Sigmoid colon (tissue), 4 donors: ENCODE results near the genes GSTA3 and GCM1.

- PRO-cap: no peak
- RAMPAGE, long total RNA, 4 experiments: no peak in any of the 4 experiments
These were observed 349.4 kb downstream of the PKHD1 start for GRCh38 chr6:51737991-51738366.

DNA sequence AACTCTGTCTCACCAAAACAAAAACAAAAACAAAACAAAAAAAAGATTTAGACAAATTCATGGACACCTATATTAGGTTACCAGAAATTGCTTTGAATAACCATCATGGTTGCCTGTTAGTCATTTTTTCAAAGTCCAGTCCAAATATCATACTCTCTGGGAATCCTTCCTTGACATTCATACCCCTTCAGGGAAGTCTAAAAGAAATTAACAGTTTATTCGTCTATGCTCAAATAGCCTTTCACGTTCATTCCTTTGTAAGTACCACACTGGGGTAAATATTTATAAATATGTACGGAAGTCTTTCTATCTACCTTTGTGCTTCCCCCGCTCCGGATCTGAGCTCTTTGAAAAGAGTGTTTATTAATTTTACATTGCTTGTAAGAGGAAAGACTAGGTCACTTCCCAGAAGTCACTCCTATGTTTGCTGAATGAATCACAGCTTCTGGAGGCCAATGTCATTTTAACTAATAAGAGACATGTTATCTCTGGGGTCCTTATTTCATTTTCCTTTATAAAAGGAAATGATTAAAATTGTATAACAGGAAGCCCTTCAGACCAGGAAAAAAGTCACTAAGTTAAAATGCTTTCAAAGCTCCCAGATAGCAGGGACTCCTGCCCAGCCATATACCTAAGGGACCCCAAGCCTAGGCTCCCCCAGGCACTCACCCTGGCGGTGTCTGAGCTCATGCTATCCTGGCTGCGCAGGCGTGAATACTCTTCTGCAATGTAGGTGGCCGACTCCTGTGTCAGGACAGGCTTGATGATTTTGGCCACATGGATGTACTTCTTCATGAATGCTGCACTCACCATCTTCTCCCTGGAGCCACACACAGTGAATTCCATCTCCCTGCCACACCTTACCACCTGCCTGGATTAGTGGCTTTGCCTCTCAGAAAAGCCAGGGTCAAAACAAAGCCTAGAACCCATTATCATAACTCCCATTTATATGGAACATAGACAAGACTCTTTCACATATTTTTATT is 12.6 kb downstream of the MCM3 start:
- PRO-cap: no peak
- RAMPAGE, long total RNA, 4 experiments: no peak in any of the 4 experiments

GRCh38 chr6:52273571-52274009 is 11.0 kb downstream of the MCM3 start:
- PRO-cap: no peak
- RAMPAGE, long total RNA, 4 experiments: no peak in any of the 4 experiments

DNA sequence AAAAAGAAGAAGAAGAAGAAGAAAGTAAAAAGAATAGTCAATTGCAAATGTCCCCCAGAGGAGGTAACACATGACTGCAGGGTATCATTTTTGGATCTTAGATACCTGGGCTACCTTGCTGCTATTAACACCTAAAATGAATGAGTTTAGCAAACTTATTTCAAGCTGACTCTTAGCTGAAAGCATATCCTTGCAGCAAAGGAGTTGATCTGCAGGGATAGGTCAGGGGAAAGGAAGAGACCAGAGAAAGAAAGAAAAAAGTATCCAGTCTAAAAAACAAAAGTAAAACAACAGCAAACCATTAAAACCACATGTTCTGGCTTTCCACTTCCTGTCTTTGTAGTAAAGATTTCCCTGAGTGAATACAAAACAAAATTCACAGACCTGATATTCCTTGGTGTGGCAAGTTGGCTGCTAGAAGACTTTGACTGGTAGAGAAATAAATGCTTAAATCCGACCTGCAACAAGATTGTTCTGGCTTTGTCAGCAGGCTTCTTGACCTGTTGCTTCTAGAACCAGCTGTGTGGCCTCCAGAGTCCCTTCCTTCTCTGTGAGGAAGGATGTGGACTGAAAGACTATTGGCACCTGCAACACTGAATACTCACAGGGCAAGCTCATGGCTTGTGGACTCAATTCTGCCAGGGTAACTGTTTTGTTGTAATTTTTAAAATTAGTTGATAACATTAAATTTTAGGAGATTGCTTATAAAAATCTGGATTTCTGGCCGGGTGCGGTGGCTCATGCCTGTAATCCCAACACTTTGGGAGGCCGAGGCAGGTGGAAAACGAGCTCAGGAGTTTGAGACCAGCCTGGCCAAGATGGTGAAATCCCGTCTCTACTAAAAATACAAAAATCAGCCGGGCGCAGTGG is 23.5 kb upstream of the MCM3 start:
- PRO-cap: no peak
- RAMPAGE, long total RNA, 4 experiments: no peak in any of the 4 experiments

- PRO-cap: no peak
- RAMPAGE, long total RNA, 4 experiments: no peak in any of the 4 experiments
These were observed 28.2 kb upstream of the PAQR8 start for GRCh38 chr6:52333625-52334254.

- PRO-cap: no peak
- RAMPAGE, long total RNA, 4 experiments: no peak in any of the 4 experiments
These were observed 28.2 kb downstream of the PAQR8 start for GRCh38 chr6:52390021-52390741.

GRCh38 chr6:52491256-52492205 is 71.4 kb downstream of the EFHC1 start:
- PRO-cap: no peak
- RAMPAGE, long total RNA, 4 experiments: no peak in any of the 4 experiments

GRCh38 chr6:52518468-52518671 is 58.5 kb downstream of the TRAM2 start:
- PRO-cap: no peak
- RAMPAGE, long total RNA, 4 experiments: no peak in any of the 4 experiments

- PRO-cap: no peak
- RAMPAGE, long total RNA, 4 experiments: no peak in any of the 4 experiments
These were observed 54.2 kb downstream of the TRAM2 start for GRCh38 chr6:52522784-52523009.

DNA sequence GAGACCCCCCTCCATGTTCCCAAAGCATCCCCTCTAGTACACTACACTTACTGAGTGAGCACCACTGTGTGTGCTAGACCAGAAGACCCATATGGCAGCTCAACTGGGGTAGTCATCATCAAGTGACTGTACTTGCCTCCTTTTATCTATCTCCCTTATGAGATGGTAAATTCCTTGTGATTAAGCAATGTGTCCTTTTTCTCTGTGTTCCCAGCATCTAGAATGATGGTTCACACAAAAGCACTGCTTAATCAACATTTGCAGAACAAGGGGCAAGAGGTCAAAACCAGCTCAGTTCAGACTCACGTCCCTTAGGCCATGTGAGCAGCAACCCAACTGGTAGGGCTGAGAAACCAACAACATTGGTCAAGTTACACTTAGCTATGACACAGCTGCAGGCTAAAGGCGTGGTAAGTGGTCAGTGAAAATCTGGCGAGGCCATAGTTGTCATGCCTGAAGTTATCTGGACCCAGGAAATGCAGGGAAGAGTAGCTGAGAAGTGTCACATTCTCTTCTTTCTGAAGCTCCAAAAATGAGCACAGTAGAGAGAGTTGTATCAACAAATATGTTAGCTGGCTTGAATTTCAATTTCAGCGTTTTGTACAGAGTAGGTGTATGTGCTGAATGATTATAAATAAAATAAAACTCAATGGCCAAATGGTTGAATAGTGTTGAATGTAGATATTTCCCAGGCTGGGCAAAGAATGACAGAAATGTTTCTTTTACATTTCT is 9.9 kb downstream of the TRAM2 start:
- PRO-cap: no peak
- RAMPAGE, long total RNA, 4 experiments: no peak in any of the 4 experiments

- PRO-cap: no peak
- RAMPAGE, long total RNA, 4 experiments: no peak in any of the 4 experiments
These were observed at the start of gene GSTA3 for GRCh38 chr6:52909493-52909873. Gene GSTA3, minus strand, starts transcription at chr6:52909698.

DNA sequence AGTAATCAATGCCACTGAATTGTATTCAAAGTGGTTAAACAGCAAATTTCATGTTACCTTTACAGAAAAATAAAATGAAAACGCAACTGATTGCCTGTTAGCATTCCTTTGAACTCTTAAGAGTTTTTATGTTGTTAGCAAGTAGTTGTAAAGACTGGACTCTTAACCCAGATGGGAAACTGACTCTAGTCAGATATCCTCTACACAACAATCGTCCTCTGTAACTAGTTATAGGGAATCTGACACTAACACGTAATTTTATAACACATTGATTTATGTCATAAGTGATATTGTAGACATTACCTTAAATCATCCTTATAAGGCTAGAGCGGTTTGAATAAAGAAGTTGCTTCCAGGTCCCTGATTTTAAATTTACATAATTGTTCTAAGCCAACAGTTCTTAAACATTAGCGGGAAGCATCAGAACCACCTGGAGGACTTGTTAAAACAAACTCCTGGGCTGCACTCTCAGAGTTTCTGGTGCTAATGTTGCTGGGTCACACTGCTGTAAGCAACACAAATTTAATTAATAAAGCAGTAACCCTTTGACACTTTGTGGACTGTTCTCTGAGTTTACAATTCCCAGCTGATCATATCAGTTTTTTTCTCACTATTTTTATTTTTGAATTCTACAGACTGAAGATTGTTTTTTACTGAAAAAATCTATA is 704 bp upstream of the CILK1 start:
- PRO-cap: no peak
- RAMPAGE, long total RNA, 4 experiments: no peak in any of the 4 experiments

GRCh38 chr6:53065044-53065209 is 277 bp upstream of the FBXO9 start:
- PRO-cap: no peak
- RAMPAGE, long total RNA, 4 experiments: no peak in any of the 4 experiments

GRCh38 chr6:53148596-53149067 is at the start of gene GCM1:
Gene GCM1, minus strand, starts transcription at chr6:53148841.
- PRO-cap: no peak
- RAMPAGE, long total RNA, 4 experiments: no peak in any of the 4 experiments

DNA sequence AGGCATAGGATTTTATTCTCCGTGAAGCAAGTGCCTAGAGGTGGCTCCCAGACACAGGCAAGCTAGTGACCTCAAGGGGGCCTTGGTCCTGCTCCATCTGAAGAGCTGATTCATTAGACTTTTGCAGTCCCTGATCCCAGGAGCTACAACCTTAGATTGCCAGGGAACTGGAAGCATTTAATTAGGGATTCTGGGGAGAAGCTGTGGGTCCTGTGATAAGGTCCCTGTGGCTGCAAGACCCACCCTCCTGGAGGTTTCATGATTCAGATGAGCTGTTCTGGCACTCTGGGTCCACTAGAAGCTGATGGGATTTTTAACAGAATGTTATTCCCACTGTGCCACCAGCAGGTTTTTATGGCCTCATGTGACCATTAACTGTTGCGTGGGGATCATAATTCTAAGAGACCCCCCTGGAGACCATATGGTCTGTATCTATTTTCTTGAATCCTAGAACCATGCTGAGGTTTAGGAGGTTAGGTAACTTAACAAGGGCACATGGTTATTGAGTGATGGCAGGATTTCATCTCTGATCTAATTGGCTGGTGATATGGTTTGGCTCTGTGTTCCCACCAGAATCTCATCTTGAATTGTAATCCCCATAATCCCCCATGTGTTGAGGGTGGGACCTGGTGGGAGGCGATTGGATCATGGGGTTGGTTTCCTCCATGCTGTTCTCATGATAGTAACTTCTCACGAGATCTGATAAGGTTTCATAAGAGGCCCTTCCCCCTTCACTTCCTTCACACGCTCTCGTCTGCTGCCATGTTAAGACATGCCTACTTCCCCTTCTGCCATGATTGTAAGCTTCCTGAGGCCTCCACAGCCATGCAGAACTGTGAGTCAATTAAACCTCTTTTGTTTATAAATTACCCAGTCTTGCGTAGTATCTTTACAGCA is 90.3 kb downstream of the ELOVL5 start:
- PRO-cap: no peak
- RAMPAGE, long total RNA, 4 experiments: no peak in any of the 4 experiments

- PRO-cap: no peak
- RAMPAGE, long total RNA, 4 experiments: no peak in any of the 4 experiments
These were observed 73.9 kb downstream of the ELOVL5 start for GRCh38 chr6:53274707-53275387.

- PRO-cap: no peak
- RAMPAGE, long total RNA, 4 experiments: no peak in any of the 4 experiments
These were observed 22.0 kb downstream of the ELOVL5 start for GRCh38 chr6:53326411-53327453.

GRCh38 chr6:53327646-53328353 is 20.9 kb downstream of the ELOVL5 start:
- PRO-cap: no peak
- RAMPAGE, long total RNA, 4 experiments: no peak in any of the 4 experiments

GRCh38 chr6:53331927-53332237 is 16.9 kb downstream of the ELOVL5 start:
- PRO-cap: no peak
- RAMPAGE, long total RNA, 4 experiments: no peak in any of the 4 experiments

DNA sequence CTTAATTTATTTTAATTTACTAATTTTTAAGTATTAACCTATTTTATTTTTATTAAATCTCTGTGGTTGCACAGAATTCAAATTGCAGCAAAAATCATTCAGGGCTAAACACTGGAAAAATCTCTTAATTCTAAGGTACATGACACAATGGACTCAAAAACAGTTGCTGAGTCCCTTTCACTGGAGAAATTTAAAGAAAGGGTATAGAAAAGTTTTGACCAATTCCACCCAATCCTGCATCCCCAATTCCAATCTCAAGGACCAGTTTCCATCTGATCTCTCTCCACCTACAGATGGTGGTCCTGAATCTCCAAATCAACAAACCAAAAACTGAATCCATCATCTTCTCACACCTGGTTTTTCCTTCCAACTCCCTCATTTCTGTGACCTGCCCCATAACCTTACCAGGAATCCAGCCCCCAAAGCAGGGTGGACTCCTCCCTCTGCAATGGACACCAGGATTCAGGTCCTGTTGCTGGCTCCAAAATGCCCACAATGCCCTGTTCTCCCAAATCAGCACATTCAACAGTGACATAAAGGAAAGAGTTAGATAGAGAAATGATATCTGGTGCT is 14.3 kb downstream of the ELOVL5 start:
- PRO-cap: no peak
- RAMPAGE, long total RNA, 4 experiments: no peak in any of the 4 experiments